Mesenteric fat pad (tissue), 1 donor: ENCODE data around the gene SOCS1.

DNA sequence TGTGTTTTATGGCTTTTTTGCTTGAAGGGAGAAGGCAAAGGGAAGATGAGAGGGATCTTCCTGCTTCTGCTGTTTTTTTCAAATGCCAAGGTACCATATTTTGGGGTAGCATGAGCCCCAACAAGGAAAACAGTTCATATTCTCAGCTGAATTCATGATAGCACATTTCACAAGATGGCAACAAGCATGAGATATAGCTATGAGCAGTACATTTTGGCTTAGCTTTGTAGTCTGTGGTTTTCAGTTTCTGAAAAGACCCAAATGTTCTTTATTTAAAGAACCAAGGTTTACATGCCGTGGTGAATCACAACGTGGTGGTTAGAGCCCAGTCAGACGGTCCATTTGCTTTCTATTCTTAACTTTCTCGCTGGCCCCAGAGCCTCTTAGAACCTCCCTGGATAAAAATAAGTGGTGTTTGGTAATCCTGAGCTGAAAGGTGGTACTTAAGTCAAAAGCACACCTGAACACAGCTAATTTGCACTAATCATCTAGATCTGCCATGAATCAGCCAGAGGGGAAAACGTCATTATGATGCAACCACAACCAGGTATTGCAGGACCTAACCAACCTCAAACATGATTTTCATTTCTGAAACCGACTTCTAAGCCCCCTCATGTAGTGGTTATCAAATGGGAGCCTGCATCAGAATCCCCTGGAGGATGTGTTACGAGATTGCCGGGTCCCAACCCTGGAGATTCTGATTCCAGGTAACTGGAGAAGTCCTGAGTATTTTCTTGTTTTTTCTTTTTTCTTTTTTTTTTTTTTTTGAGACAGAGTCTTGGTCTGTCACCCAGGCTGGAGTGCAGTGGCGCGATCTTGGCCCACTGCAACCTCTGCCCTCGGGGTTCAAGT lies 18.5 kb upstream of the HAPSTR1 start:
- PRO-cap: no peak

DNA sequence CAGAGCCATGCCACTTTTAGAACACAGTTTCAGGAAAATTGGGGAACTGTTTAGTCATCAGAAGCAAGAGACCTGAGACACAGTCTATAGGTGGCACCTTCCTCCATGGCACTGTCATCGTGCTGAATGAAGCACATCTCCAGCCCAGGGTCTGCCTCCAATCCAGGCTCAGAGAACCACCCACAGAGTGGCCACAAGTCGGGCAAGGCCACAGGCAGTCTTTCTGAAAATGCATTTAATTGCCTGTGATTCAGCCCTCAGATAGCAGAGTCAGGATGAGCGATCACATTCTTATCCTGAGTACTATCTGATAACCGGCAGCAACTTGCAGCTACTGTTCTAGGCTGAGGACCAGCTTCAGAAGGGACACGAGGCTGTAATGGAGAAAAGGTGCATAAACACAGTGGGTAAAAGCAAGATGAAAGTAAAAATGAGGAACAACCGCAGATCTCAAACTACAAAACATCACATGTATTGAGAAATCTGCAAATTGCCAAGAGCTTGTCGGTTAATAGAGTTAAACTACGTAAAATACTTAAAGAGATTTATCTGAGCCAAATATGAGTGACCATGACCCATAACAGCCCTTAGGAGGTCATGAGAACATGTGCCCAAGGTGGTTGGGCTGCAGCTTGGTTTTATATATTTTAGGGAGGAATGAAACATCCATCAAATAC lies 14.1 kb upstream of the HAPSTR1 start:
- PRO-cap: no peak

- PRO-cap: no peak
These were observed 876 bp downstream of the HAPSTR1 start for GRCh38 chr16:9092170-9092869.

GRCh38 chr16:9092870-9093521 lies 1.6 kb downstream of the HAPSTR1 start:
- PRO-cap: no peak

- PRO-cap: no peak
These were observed 508.0 kb downstream of the GRIN2A start for GRCh38 chr16:9674141-9674673.

- PRO-cap: no peak
These were observed 93.3 kb upstream of the GRIN2A start for GRCh38 chr16:10275526-10275984.

DNA sequence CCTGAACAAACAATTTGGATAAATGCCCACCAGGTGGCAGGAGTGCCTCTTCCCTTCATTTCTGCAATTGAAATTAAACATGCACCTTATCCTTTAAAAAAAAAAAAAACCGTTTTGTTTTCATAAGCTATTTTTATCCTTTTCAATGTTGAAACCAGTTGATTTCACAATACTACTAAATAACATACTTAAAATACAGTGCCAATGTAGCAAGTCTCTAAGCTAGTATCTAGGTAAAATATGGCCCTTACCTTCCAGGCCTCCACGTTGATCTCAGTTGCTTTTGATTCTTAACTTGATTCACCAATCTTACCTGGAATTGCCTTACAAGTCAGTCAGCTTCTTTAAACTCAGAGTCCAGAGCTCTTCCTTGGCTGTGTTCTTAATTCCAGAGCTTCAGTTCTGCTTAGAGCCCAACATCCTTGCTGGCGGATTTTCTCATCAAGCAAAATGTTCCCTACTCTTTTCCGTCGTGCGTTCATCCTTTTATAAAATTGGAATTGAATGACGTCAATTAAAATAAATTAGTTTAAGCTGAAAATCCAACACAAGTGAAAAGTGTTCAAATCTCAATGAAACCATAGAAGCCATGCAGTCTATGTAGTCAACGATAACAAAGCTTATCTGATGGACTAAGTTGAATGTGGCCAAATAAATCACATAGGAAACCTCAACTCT lies 65.5 kb downstream of the EMP2 start:
- PRO-cap: no peak

GRCh38 chr16:10565103-10565553 lies 15.3 kb downstream of the EMP2 start:
- PRO-cap: no peak

GRCh38 chr16:10616138-10616936 lies 35.9 kb upstream of the EMP2 start:
- PRO-cap: no peak

DNA sequence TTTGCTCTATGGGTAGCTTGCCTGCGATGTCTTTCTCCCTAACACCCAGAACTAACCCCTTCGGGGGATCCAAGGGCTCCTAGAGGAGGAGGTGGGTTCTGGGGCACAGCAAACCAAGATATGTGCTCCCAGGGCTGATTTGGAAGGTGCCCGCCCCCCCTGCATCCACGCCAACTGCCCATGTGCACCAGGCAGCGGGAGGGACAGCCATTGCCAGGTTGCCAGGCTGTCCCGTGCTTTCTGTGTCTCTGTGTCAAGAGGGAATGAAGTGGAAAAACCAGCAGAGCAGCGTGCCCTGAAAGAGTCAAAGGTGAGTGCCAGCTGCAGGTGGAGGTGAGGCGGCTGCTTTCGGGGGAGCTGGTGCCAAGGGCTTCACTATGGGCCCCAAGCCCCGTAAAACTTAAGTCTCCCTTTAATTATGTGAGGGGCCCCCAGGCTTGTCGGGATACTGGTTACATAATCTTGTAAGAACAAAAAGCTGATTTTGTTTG lies 6.4 kb downstream of the TEKT5 start:
- PRO-cap: no peak

DNA sequence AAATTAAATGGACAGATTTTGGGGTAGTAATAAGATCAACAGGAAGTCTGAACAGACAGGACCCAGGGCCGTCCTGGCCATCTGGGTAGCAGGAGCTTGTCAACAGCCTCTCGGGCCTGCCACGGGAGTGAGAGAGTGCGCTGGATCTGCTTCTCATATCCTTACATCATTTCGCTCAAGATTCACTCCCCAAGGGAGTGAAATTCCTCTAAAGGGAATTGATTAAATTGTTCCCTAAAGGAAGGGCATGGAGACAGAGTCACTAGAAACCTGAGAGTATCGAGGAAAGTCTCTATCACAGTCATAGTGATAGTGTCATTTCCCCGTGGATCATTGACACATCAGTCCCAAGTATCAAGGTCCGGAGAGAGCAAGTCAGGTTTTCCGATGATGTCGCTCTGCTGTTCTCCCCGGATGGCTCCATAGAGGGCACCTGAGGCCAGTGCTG lies 7.4 kb downstream of the NUBP1 start:
- PRO-cap: no peak

DNA sequence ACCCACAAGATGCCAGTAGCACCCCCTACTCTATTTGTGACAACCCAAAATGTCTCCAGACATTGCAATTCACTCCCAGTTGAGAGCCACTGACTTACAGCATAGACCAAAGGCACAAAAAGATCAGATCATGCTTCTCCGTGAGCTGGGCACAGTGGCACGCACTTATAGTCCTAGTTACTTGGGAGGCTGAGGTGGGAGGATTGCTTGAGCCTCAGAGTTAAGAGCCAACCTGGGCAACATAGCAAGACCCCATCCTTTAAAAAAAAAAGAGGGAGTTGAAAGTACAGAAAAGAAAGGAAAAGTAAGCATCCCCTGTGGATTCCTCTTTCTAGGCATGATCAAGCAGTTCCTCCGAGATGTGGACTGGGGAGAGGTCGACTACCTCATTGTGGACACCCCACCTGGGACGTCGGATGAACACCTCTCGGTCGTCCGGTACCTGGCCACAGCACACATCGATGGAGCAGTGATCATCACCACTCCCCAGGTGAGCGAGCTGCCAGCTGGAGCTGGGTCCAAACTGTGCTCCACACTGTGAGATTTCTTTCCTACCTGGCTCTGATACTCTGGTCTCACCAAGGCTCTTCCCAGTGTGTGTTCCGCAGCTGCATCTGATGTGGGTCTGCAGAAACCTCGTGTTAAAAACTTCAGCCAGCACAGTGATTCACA lies 14.0 kb downstream of the NUBP1 start:
- PRO-cap: no peak

GRCh38 chr16:11067689-11068362 lies 123.5 kb downstream of the CLEC16A start:
- PRO-cap: no peak

DNA sequence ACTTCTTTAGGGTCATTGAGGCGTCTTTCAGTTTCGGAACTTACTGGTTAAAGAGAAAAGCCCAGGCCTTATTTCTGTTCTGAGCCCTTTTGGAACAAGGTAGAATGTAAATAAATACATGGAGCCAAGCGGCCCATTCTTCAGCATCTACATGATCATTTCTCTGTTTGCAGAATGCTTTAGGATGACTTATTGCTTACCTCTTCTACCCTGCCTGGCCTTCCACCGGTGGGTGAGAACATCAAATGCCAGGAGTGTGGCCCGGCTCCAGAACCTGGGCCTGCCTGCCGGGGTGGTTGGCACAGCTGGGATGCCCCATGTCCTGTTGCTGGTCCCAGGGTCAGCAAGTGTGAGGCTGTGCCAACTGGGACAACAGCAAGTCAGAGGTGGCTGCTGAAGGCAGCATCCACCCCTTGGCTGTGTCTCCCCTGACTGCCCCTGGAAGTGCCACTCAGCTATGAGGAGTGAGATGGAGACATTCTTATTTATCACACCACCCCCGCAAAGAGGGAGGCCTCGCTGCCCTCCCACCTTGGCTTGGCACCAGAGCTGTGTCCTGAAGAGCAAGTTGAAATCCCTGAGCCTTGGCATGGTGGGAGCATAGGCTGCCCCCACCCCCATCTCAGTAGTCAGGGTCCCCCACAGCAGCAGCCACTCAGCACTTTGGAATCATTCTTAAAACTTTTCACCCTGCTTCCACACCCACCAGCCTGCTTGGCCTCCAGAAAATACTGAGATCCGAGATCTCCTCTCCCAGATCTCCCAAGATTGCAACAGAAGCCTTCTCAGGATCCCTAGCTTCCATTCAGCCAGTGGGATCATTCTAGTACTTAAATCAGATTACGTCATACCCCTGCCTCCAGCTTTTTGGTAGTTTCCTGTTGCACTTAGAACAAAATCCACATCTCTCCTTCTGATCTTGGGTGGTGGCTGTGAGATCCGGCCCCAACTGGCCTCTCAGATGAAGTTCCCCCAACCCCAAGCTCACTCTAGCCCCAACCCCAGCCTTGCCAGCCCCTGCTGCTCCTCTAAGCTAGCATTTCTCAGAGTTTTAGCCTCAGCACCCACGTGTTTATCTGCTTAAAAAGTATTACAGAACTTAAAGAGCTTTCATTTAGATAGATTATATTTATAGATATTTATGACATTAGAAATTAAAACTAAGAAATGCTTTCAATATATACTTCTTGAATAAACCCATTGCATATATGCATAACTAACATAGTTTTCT lies 127.5 kb downstream of the SOCS1 start:
- PRO-cap: no peak

DNA sequence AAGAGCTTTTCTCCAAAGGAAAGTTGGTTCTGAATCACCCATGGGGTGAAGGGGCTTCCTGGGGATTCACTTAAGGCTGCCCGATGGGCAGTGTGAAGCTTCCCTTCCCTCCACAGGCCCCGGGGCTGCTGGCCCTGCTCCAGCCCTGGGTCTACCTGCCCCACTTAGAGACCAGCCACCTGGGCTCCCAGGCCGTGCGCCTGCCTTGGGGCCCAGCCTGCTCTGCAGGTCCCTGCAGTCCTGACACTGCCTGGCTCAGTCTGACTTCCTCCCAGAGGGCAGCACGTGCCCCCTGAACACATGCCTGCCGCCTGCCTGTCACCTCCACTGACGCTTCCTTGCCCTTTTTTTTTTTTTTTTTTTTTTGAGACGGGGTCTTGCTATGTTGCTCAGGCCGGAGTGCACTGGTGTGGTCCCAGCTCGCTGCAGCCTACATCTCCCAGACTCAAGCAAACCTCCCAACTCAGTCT lies 72.6 kb downstream of the SOCS1 start:
- PRO-cap: no peak

DNA sequence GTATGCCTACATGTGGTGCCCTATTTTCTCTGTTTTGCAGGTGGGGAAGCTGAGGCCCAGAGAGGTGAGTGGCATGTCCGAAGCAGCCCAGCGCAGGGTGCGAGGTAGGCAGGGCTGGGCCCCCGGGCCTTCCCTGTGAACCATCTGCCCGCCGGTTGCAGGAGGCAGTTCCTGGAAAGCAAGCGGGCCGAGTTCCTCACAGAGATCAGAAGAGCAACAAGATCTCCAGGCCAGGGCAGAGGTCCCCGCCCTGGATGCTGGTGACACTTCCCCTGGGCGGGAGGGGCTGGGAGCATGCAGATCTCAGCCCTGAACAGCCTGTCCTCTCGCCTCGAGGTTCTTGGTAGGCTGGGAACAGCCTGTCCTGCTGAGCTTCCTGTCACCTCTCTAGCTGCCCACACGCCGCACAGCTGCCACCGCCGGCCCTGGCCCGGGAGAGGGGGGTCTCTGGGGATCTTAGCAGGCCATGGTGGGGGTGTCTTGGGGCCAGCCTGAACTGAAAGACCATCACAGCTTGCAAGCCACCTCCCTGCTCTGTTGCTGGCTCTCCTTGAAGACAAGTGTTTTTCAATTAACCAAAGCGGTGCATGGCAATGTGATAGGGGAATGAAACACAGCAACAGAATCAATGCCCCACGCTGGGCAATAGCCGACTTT lies 31.8 kb downstream of the SOCS1 start:
- PRO-cap: no peak

DNA sequence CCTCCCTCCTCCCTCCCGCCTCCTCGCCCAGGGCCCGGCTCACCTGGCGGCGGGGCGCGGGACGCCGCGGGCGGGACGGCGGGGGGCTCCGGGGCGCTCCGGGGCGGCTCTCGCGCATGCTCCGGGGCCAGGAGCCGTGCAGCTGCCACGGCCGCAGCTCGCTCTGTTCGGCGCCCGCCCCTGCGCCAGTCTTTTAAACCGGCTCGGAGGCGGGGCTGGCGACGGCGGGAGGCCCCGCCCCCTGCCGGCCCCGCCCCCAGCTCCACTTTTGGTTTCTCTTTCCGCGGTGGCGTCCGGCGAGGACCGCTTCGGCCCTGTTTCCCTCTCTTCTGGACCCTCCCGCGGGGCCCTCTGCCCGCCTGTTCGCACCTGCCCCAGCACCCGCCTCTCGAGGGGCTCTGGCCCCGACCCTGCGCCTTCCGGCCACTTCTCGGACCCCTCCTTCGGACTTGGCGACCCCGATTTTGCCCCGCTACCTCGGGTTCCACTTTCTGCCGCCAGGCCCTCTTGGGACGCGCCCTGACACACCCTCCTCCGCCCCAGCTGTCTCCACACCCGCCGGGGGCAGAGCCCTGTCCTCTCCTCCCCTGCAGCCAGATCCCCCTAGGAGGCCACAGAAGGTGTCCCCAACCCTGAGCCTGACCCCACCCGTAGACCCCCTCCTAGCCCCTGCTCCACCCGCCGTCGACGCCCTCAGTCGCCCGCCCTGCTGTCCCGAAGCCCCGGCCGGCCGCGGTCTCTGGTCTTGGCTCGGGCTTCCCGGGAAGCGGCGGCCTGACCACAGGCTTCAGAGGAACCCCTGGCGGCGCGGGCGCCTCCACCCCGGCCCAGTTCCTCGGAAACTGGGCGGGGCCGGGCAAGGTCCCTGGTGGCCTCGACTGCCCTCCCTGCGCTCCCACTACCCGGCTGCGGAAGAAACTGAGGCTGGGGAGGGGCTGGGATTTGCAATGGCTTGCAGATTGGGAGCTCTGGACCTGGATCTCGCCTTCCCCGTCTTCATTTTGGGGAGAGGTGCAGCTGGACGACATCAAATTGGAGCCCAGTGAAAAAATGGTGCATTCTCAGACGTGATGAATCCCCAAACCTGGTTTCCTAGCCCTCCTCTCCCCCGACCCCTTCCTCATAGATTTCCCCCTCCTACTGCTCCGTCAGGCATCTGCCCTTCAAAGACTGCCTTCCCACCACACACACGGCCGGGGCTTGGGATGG lies at the start of gene SOCS1:
Gene SOCS1 (minus strand): TSS at position 169 of the 1,209 bp plus-strand sequence.
- PRO-cap: bidirectional peak, plus-strand start at position 279 of the sequence, minus-strand start at position 166 of the sequence

- PRO-cap: no peak
These were observed 22.3 kb upstream of the PRM1 start for GRCh38 chr16:11303385-11303832.

- PRO-cap: no peak
These were observed 19.3 kb downstream of the RMI2 start for GRCh38 chr16:11364620-11364913.

DNA sequence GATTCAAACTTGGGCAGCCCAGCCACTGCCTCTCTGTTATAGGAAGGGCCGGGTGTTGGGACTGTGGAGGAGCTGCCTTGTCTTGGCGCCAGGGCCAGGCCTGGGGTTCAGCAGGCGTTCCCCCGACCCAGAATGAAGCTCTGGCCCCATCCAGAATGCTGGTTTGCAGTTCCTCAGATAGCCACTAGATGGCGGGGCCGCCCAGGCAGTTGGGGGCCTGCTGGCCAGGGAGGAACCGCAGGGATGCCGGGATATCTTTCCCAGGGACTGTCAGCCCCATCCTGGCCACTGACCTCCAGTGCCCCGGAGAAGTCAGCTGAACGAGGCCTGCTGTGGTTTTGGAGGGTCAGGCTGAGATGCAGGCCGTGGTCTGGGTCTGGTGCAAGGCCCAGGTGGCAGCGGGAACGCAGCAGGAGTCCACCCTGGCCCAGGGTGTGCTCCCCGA lies 51.0 kb downstream of the RMI2 start:
- PRO-cap: no peak